Smooth muscle cell (in vitro differentiated cells): ENCODE results near the gene ERP27.

- RAMPAGE, long total RNA: no peak
Measured at GRCh38 chr12:13218014-13219080, 21.8 kb downstream of the EMP1 start.

GRCh38 chr12:13387019-13387708, 190.6 kb downstream of the EMP1 start:
- RAMPAGE, long total RNA: no peak

DNA sequence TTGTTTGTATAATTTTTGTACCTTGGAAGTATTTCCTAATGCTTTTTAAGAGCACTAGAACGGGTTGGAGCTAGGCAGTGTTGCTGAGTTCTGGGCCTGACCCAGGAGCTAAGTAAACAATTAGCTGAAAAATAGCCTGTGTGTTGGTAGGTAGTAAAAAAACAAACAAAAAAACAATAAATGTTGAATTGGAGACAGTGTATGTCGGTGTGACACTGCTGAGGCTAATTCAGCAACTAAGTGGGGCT, 244.4 kb downstream of the EMP1 start:
- RAMPAGE, long total RNA: no peak

DNA sequence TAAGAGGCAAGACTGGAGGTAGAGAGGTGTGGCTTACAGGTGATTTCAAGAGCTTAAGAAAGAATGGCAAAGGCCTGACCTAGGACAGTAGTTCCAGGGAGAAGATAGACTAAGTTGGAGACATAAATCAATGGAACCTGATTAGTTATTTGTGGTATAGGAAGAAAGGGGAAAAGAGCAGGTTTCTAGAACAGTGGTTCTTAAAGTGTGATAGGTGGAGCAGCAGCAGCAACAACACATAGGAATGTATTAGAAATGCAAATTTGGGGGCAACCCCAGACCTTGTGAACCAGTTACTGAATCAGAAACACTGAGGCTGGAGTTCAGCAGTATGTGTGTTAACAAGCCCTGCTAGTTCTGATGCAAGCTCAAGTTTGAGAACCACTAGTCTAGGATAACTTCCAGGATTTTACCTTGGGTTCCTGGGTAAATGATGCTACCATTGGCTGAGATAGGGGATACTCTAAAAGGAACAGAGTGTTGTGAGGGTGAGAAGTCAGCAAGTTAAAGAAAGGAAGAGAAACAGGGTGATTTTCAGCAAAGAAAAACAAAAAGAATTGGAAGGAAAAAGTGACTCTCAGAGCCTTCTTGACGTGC, 308.7 kb downstream of the EMP1 start:
- RAMPAGE, long total RNA: no peak

DNA sequence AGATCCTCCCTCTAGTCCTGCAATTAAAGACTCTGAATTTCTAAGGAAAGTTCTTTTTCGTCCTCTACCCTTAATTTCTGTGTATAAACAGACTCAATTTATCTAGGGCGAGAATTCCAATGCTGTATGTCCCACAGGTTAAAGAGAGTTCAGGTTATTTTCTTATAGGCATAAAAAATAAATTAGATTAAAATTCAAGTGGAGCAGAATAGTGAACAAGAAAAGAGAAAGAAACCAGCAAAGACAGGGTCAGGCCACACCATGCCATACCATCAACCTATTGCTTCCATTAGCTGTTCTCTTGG, 24.6 kb downstream of the GRIN2B start:
- RAMPAGE, long total RNA: no peak

DNA sequence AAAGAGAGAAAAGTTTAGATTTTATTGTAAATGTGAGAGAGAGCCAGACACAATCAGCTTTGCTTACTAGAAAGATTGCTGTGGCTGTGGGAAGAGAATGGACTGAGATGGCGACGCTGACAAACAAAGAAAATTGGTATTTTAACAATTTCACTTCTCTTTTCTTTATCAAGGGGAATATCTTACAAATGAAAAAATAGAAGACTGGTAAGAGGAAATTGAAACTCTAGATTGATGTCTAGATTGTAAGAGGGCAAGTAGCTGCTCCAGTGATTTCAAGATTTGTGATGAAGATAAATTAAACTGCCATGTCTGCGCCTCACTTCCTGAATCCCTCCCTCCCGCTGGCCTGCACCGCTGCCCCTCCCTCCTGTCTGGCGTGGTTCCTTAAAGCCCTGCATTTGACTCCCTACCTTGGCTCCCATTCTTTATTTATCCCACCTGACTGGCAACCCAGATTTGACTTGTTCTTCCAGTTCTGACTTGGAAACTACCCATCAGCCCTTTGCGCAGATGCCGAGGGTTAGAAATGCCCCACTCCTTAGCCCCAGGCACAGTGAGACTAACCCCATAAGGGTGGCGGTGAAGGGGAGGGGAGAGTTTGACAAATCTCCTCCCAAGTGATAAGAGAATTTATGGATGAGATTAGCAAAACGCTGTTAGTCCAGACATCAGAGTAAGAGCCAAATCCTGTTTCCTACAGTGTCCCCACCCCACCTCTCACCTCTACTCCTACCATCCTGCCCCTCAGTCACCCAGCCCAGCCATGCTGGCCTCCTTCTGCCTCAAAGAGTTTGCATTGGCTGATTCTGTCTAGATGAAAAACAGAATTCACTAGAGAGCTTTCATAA, 125.3 kb upstream of the ATF7IP start:
- RAMPAGE, long total RNA: no peak

DNA sequence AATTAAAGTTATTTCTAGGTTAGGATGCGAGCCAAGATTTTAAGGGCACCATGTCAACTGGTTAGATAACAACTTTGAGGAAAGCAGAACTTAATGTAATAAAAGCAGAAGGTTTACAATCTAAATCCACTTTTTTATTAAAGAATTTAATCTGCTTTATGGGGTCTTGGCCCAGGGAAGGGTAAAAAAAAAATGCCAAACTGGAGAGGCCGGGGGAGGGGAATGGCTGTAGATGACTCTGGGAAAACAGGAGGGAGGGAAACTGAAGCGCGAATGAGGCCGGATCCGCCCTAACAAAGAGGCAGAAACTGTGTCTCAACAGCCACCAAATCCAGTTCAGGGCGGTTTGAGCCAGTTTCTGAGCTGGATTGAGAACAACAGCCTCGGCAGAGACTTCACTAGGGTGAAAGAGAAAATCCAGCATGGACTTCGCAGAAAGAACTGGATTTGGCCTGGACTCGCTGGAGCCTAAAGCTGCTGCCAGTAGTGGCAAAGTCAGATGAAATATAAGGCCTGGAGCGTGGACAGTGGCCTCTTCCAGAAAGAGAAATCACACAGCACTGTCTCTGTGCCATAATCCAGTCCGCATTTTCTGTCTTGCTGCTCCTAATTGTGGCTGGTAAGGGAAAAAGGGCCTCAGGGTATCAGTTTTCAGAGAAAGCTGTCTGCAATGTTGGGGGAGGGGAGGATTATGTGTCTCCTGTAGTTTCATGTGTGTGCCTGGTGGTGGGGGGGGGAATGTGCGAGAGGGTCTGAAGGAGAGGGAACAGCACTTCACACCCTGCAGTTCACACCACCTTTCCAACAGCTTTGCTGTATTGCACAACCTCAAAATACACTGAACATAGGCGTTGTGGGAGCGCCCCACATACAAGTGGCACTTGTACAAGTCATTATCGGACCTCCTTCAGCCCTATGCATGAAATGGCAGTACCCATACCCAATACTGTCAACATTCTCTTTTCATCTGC, 107.8 kb upstream of the ATF7IP start:
- RAMPAGE, long total RNA: no peak

- RAMPAGE, long total RNA: no peak
Measured at GRCh38 chr12:14273920-14274364, 91.5 kb upstream of the ATF7IP start.

GRCh38 chr12:14284240-14284778, 81.2 kb upstream of the ATF7IP start:
- RAMPAGE, long total RNA: no peak

- RAMPAGE, long total RNA: no peak
Measured at GRCh38 chr12:14773440-14774098, 636 bp upstream of the H2AJ start.

DNA sequence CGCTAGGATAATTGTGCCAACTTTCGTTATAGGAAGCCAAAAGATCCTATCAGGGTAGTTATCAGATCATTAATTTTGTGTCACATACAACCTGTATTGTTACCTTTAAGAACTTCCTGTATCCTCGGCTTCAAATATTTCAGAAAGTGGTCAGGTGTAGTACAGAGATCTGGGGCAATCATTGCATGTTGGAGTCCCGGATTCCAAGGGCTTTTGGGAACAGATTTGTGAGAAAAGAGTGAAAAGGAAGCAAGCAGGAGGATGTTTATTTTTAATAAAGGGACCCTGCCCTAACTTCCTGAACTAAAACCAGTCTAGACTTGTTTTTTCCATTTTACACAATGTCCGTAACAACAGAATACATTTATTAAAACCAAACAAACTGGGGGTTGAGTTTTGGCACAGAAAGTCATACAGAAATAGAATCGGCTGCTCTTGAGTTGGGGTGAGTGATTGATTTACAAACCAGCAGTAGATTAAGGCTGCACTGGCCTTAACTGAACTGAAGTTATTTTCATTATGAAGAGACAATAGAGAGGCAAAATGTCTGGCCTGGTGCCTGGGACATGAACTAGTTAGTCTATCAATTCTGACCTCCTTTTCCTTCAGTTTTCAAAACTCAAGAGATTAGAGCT, 19.5 kb upstream of the MGP start:
- RAMPAGE, long total RNA: no peak

- RAMPAGE, long total RNA: no peak
Measured at GRCh38 chr12:14921075-14921710, 17.1 kb downstream of the ERP27 start.

GRCh38 chr12:14938460-14938786, at the start of gene ERP27:
TSS of gene ERP27 (minus strand) at chr12:14938537.
- RAMPAGE, long total RNA: no peak

- RAMPAGE, long total RNA: no peak
Measured at GRCh38 chr12:15137819-15138532, 83.2 kb downstream of the RERG start.

DNA sequence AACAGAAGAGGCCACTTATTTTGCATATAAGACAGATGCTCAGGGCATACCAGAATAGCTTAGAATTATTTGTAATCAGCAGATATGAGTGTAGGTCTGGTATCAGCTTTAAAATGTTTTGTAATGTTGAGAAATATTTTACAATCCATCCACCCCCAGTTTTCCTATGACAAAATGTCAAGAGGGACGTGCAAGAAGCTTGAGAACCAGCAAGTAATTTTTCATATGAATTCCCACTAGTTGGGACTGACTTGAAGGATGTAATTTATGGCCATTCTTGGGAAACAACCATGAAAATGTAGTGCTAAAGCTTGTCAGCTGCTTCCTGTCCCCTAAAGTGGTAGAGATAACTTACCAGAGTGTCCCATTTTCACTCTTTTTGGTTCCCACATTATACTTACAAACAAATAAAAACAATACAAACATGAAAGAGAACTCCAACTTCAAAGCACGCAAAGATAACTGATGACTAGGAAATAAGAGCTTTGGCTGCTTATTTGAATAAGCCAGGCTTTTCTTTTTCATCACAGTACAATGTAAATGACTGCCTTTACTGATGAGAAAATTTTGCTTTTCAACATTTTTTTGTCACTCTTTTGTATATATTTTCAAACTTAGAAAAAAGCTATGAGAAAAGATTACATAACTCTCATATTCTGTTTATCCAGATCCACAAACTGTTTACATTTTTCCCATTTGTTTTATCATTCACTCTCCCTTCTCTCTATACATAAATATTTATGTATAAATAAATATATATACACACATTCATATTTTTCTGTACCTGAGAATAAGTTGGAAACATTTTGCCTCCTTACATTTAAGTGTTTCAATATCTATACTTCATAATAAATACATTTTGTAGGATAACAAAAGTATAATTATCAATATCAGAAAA, 63.8 kb downstream of the RERG start:
- RAMPAGE, long total RNA: no peak

DNA sequence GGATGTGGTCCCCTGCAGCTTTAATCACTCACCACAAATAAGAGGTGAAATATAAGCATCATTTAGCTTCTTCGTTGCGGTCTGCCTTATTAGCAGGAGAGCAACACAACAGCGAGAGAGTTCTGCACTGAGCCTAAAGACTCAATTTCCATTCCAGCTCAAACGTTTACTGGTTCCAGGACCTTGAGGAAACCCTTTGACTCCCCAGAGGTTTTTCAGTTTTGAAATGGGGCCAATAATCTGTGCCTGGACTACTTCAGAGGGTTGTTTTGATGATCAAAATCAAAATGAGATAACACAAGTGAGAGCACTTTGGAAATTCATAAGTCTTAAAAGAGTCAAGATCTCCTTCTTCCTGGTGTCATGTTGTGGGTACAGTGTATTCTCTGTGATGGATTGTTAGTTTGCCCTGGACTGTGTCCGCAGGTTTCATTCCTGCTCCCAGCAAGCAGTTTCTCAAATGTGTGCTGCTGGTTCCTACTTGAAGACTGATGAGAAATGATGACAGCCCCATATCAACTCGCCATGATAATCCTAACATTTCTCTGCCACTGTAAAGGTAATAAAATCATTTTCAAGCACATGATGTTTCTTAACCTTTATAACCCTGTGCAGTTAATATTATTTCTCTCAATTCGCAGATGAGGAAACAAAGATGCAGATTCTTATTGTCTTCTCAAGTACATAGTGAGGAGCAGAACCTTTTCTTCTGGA, 52.9 kb downstream of the RERG start:
- RAMPAGE, long total RNA: no peak

DNA sequence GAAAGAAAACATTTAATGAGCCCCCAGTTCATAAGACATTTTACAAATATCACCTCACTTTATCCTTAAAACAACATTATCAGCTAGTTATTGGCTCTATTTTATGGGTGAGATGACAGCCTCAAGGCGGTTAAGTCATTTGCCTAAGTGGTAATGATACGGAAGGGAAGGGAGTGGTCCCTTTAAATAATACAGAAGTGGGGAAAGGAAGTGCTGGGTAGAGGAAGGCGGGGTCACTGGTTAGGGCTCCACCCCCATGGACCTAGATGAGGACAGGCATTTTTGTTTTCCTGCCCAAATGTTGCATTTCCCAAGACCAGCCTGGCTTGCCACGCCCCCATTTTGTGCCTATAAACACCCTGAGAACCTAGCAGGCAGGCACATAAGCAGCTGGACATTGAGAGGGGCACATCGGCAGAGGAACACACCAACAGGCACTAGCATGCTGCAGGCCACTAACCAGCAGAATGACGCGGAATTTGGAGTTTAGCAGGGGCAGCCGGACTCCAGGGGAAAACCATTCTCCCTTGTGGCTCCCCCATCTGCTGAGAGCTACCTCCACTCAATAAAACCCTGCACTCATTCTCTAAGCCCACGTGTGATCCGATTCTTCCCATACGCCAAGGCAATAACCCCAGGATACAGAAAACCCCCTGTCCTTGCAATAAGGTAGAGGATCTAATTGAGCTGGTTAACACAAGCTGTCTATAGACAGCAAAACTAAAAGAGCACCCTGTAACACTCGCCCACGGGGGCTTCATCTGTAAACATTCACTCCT, 100.8 kb downstream of the EPS8 start:
- RAMPAGE, long total RNA: no peak

DNA sequence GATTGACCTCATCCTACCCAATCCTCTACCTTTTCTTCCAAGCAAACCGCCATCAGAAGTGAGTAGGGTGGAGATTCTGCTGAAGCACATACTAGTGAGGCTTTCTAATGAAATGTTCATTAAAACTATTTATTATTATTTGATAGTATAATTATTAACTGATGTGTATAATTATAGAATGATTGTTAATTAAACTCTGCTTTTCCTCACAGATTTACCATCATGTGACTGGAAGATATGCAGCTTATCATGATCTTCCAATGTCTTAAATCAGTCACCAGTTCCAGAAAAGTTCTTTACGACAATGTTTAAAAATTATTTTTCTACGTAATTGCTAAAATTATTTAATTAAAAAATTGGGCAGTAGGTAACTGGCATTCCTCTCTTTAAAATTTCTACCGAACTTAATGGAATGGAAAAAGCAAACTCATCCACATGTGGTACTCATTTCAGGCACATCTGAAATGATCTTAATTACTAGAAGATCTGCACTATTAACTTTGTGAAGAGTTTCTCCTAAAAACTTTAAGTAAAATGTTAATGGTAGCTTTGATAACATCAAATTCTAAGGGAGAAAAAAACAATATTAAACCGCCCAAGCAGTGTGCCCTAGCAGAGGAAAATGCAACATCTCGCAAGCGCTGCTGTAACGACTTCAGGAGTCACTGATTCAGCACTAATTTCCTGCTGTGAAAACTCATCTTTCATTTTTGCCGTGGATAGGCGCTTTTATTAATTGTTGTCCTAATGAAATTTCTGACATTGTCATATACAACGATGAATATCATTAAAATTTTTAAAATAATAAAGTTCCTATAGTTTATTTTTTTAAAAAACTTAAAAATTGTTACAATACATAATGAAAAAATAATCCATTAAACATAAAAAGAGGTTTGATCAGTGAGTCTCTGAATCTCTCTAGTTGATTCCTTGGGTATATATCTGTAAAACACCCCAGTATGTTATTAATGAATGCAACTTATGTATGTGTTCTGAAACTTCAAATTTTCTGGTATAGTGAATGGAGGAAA, 125.7 kb downstream of the DERA start:
- RAMPAGE, long total RNA: no peak

DNA sequence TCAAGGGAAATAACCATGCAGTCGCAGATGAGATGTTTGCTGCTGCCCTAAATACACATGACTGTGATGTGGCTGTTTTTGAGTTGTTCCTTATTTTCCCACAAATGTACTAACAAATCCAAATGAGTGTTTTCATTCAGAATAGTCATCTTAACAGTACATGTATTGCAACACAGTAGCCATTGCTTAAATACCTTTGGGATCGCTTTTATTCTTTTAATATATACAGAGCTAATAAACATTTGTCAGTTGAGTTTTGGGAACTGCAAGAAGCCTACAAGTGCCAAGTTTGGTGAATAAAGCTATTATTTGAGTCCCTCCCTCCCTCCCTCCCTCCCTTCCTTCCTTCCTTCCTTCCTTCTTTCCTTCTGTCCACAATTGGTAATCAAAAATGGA, 101.5 kb downstream of the SLC15A5 start:
- RAMPAGE, long total RNA: no peak

- RAMPAGE, long total RNA: no peak
Measured at GRCh38 chr12:16361071-16361578, 13.7 kb downstream of the MGST1 start.